ENCODE results near the genes F13B and PTPRC.

DNA sequence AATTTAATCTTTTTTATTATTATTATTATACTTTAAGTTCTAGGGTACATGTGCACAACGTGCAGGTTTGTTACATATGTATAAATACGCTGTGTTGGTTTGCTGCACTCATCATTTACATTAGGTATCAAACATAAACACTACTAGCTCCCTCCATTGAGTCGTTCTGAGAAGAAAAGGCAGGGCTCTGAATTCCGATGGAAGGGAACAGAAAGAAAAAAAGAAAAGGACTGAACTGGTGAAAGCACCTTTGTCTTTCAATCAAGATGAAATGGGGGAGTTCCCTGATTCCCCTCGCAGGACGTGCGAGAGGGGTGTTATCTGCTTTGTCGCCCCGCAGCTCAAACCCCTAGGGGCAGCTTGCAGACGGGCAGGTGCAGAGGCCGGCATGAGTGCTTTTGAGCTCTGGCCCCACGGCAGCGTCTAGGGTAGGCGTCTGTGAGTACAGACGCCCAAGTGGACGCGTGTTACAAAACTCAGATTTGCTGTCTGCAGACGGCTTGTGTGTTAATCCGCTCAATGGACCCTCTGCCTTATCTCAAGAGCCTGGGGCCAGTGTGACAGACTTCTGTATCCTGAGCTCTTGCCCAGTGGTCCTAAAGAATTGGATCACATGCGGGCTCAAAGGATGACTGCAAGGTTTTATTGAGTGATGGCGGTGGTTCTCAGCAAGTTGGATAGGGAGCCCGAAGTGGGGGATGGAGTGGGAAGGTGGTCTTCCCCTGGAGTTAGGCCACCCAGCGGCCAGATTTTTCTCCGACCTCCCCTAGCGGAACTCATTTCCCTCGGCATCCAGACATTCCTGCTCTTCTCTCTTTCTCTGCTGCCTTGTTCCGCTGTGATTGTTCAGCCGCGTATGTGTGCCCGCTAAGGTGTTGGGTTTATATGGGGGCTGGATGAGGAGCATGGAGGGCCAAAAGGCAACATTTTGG, 9.3 kb downstream of the CFHR4 start:
- PRO-cap = no peak
- RAMPAGE, long total RNA, 4 experiments = no peak in any of the 4 experiments

DNA sequence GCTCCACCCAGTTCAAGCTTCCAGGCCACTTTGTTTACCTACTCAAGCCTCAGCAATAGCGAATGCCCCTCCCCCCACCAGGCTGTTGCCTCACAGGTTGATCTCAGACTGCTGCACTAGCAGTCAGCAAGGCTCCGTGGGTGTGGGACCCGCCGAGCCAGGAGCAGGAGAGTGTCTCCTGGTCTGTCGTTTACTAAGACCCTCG, 2.0 kb upstream of the CFHR2 start:
- PRO-cap = no peak
- RAMPAGE, long total RNA, 4 experiments = no peak in any of the 4 experiments

- PRO-cap = no peak
- RAMPAGE, long total RNA, 4 experiments = no peak in any of the 4 experiments
Measured at GRCh38 chr1:197067127-197067375, at the start of gene F13B. F13B (minus strand) TSS chr1:197067260.

DNA sequence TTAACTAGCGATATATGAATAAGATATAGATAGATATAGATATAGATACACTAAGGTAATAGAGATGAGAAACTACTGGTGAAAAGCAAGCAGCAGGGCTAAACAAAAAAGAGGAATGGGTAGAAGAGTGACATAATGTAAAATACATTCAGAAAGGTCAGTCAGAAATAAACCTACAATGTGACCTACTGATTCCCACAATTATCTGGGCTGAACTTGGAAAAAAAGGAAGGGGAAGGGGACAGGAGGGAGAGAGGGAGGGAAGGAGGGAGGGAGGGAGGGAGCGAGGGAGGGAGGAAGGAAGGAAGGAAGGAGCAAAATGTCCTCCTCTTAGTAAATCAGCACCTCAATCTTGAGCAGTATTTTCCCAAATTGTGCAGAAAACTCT, 3.8 kb downstream of the ZBTB41 start:
- PRO-cap = no peak
- RAMPAGE, long total RNA, 4 experiments = no peak in any of the 4 experiments

DNA sequence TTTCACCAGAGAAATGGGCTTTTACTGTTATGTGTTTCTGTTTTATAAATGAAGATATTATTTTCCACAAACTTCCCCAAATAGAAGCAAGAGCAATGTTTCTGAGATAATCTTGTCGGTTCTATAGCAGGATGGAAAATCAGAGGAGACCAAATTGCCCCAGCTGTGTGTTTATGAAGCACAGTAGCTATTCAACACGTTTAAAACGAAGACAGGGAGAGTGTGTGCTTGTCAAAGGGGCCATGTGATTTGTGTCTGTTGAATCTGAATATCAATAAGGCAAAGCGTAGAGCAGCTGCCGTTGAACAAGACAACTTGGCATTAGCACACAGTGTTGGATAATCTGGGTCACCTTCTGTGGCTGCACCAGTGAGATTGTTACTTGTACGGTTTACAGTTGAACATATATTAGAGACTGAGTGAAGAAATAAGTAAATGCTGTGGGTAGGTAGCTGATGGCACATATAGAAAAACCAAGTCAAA, 972 bp downstream of the CRB1 start:
- PRO-cap = no peak
- RAMPAGE, long total RNA, 4 experiments = no peak in any of the 4 experiments

- PRO-cap = no peak
- RAMPAGE, long total RNA, 4 experiments = no peak in any of the 4 experiments
Measured at GRCh38 chr1:197675835-197676170, 99.5 kb downstream of the DENND1B start.

GRCh38 chr1:198175770-198176426, 19.1 kb downstream of the NEK7 start:
- PRO-cap = no peak
- RAMPAGE, long total RNA, 4 experiments = no peak in any of the 4 experiments

DNA sequence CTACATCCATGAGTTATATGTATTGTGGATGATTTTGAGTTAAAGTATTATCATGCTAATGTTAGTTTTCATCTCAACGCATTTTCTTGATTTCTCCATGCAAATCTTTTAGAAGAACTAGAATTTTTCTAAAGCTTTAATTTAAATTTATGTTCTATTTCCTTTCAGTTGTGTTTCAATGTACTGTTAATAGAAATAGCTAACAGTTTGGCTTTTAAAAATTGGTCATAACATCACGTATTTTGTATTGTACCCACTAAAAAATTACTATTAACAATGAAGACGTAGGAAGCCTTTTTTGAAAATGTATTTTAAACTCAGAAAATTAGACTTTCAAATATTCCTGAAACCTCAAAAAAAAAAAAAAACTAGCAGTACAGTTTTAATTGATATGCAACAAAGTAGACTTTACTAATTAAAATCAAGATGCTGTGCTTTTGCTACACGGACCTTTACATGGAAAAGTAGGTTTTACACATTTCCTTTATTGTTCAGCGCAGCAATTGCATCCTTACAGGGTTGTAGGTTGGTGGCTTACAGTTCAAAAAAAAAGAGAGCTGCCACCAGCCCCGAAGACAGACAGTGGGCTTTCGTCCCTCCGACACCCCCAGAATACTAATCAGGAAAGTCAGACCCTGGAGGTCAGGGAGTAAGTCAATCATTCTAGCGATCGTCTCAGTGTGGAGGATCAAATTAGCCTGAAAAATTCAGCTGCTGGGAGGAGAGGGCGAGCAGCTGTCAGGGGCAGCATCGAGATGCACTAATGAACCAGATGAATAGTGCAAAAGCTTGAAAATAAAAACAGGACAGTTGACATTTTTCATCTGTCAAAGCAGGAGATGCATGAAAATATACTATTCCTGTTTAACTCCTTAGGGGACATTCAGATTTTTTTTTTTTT, 138.2 kb downstream of the NEK7 start:
- PRO-cap = no peak
- RAMPAGE, long total RNA, 4 experiments = no peak in any of the 4 experiments

- PRO-cap = no peak
- RAMPAGE, long total RNA, 4 experiments = start-site peak on the plus strand in 1 of 4 experiments, at chr1:198297165-198297177 at its widest, 25 reads per replicate
Measured at GRCh38 chr1:198296849-198297596, 140.2 kb downstream of the NEK7 start.

- PRO-cap = no peak
- RAMPAGE, long total RNA, 4 experiments = no peak in any of the 4 experiments
Measured at GRCh38 chr1:198443180-198443908, 97.1 kb downstream of the ATP6V1G3 start.

DNA sequence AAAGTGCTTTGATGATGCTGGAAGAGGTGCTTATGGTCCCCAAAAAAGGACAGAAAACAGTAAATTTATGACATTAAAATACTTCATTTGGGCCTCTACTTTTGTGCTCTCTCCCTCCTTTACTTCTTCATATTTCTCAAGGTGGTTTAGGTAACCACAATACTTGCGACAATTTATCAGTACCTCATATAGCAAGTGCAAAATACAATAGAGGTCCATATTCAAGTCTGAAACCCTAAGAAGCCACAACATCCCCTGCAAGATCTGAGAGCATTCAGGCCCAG, 24.2 kb upstream of the ATP6V1G3 start:
- PRO-cap = no peak
- RAMPAGE, long total RNA, 4 experiments = no peak in any of the 4 experiments

GRCh38 chr1:198597601-198598246, 41.1 kb upstream of the PTPRC start:
- PRO-cap = no peak
- RAMPAGE, long total RNA, 4 experiments = no peak in any of the 4 experiments

GRCh38 chr1:198612818-198613473, 25.9 kb upstream of the PTPRC start:
- PRO-cap = no peak
- RAMPAGE, long total RNA, 4 experiments = no peak in any of the 4 experiments

GRCh38 chr1:198619390-198619795, 19.4 kb upstream of the PTPRC start:
- PRO-cap = no peak
- RAMPAGE, long total RNA, 4 experiments = no peak in any of the 4 experiments

DNA sequence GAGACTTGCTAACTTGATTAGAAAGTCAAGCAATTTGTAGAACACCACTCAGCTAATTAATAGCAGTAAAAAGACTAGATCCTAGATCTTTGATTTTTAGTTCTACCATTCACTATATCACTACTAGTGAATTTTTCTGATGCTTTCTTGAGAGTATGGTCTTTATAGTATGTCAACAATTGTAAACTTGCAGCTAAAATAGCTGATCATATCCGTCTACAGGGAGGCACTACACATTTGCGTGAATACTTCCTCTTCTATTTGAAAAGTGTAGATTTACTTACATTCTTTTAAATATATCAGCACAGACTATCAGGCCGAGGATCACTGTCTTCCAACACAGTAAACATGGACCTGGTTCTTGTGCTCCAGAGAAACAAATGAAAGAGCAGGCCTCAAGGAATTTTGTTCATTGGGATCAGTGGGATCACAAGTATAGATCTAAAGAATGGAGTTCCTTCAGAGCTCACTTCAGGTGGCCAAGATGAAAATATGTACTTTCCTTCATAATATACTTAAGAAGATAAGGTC, 18.6 kb upstream of the PTPRC start:
- PRO-cap = no peak
- RAMPAGE, long total RNA, 4 experiments = no peak in any of the 4 experiments

DNA sequence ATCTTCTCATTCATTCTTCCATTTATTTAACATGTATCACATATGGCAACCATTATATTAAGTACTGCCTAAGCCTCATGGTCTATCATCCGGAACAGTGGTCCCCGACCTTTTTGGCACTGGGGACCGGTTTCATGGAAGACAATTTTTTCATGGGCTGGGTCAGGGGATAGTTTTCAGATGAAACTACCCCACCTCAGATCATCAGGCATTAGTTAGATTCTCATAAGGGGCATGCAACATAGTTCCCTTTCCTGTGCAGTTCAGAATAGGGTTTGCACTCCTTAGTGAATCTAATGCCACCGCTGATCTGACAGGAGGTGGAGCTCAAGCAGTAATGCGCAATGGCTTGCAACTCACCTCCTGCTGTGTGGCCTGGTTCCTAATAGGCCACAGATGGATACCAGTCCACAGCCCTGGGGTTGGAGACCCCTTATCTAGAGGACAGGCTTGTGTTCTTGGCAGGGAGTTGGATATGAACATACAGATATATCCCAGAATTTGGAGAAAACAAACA, 5.3 kb upstream of the PTPRC start:
- PRO-cap = no peak
- RAMPAGE, long total RNA, 4 experiments = no peak in any of the 4 experiments

- PRO-cap = no peak
- RAMPAGE, long total RNA, 4 experiments = start-site peak on the plus strand in 2 of 4 experiments, at chr1:198639087-198639122 at its widest, 31 to 434 reads per replicate
Measured at GRCh38 chr1:198638739-198639346, at the start of gene PTPRC. PTPRC (plus strand) TSS chr1:198639040.

GRCh38 chr1:198643164-198643583, 4.3 kb downstream of the PTPRC start:
- PRO-cap = no peak
- RAMPAGE, long total RNA, 4 experiments = no peak in any of the 4 experiments

- PRO-cap = no peak
- RAMPAGE, long total RNA, 4 experiments = no peak in any of the 4 experiments
Measured at GRCh38 chr1:198665261-198665738, 26.5 kb downstream of the PTPRC start.

DNA sequence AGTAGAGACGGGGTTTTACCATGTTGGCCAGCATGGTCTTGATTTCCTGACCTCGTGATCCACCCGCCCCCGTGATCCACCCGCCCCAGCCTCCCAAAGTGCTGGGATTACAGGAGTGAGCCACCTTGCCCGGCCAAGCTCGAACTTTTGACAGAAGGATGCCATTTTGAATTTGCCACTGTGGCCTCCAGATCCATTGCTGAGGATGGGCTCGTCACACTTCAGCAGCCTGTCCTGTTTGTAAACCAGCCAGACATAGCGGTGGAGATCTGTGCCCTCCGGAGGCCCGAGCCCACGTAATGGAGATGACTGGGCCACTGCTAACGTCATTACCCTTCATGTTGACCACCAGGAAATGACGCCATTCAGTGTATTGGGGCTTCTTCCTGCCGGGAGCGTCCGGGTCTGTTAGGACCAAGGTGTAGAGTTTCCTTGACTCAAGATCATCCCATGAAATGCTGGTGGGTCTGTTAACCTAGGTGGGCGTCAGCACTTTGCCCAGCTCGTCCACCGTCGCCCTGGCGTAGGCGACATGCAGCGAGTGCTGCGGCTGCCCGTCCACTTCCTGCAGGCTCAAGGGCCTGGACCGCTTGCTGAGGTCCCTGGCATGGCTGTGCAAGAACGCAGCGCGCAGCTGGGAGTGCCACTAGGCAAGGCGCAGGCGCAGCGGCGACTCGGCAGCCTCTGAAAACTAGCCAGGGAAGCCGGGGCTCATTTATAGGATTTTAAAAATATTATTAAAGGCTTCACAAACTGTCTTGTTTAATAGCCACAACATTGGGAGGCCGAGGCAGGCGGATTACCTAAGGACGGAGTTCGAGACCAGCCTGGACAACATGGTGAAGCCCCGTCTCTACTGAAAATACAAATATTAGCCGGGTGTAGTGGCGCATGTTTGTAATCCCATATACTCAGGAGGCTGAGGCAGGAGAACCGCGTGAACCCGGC, 40.9 kb downstream of the PTPRC start:
- PRO-cap = no peak
- RAMPAGE, long total RNA, 4 experiments = no peak in any of the 4 experiments

All from sigmoid colon (tissue), 4 donors.